Mesenchymal stem cell of adipose (primary cell): ENCODE measurements around the gene ARMH2.

DNA sequence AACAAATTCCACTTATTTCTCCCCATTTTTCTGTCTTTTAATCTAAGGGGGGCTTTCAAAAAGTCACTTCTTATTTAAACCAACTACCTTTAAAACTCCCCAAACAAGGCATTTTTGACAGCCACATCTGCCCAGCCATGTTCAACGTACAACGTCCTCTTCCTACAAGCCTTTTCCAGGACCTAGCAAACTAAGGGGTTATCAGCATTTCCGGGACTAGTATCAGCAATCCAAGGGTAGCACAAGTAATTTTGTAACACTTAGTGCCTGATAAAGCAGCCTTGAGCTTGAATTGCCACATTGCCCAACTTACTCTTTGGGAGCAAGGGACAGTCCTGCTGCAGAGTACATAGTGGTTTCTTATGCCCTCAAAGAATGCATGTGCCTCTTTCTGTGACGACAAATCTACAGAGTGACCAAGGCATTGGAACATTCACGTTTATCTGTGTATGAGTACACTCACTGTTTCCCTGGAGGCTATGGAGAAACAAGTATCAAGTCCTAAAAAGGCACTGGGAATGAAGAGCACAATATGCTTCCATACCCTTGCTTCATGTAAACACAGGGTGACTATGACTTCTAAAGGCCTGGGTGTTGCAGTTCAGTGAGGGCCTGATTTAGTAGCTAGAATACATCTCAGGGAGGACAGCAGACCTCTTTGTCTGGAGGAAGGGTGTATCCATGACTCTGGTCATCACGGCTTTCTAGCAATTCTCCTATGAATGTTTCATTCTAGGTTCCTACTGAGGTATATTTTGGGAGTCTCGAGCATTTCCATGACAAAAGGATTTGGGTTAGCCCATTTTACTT lies 3.2 kb upstream of the ID4 start:
- CAGE, long polyA plus RNA: no peak

DNA sequence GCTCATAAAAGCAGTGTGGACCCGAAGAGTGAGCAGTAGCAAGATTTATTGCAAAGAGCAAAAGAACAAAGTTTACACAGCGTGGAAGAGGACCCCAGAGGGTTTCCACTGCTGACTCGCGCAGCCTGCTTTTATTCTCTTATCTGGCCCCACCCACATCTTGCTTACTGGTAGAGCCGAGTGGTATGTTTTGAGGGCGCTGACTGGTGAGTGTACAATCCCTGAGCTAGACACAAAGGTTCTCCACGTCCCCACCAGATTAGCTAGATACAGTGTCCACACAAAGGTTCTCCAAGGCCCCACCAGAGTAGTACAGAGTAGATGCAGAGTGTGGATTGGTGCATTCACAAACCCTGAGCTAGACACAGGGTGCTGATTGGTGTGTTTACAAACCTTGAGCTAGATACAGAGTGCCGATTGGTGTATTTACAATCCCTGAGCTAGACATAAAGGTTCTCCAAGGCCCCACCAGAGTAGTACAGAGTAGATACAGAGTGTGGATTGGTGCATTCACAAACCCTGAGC lies 16.6 kb downstream of the ID4 start:
- CAGE, long polyA plus RNA: no peak

GRCh38 chr6:20334306-20334825 lies 67.3 kb upstream of the E2F3 start:
- CAGE, long polyA plus RNA: no peak

- CAGE, long polyA plus RNA: no peak
Measured at GRCh38 chr6:20412940-20414190, 11.7 kb downstream of the E2F3 start.

DNA sequence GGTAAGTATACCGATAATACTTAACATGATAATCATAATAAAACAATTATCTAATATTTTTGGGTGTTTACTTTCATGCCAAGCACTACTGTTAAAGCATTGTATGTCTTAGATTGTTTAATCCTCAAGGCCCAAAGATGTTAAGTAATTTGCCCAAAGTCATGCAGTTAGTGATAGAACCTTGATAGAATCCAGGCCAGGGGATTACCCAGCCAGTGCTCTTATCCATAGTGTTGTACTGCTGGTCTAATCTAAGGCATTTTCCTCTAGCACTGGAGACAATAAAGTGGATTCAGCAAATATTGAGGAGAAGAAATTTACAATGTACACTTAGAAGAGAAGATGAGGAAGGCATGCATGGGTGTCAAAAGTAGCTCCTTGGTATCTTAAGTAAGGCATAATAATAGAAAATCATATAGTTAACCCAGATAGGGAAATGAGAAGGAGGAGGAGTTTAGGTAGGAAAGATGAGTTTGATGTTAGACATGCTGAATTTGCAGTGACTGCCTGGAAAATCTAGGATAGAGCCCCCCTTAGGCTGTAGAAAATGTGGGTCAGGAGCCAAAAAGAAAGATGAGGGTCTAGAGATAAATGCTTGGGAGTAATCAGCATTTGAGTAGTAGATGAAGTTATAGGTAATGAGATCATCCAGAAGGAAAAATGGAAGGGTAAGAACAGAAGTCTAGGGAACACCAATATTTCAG lies 473.5 kb downstream of the CDKAL1 start:
- CAGE, long polyA plus RNA: no peak

DNA sequence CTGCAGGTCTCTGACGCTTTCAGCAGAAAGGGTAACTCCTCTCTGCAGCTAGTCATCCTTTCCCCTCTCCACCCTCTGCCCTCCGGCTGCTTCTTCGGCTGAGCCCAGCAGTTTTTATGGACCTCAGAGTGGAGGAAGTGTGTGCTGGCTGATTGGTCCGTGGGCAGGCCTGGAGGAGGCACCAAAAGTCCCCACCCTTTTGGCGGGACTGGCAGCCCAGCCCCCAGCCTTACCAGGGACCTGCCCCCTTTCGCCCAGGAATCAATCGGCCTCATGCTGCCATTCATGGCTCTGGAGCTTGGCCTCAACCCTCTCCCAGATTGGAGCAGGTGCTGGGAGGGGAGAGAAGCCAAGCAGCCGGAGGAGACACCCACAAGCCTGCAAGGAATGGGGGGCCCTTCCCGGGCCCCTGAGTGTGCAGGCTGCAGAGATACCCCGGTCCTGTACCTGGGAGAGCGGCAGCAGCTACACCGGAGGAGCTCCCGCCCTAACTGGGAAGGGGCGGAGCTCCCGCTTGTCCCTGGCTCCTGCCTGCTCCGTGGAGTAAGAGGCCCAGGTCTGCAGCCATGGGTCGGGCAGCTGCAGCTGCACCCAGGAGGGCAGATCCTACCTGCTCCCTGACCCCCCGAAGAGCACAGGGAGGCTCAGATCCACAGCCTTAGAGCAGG lies 170.3 kb upstream of the SOX4 start:
- CAGE, long polyA plus RNA: no peak

GRCh38 chr6:21478952-21479581 lies 114.5 kb upstream of the SOX4 start:
- CAGE, long polyA plus RNA: no peak

DNA sequence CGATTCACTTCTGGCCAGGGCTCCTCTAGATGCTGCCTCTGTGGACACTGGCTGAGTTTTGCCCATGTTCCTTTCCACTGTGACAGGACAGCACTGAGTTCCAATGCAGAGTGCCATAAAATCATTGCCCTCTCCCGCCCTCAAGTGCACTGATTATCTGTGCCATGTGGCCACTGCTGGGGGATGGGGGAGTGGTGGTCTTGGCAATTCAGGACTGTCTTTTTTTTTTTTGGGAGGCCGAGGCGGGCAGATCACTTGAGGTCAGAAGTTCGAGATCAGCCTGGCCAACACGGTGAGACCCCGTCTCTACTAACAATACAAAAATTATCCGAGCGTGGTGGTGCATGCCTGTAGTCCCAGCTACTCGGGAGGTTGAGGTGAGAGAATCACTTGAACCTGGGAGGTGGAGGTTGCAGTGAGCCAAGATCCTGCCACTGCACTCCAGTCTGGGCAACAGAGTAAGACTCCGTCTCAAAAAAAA lies 23.3 kb upstream of the SOX4 start:
- CAGE, long polyA plus RNA: no peak

GRCh38 chr6:21588013-21588840 lies 5.3 kb upstream of the SOX4 start:
- CAGE, long polyA plus RNA: no peak

- CAGE, long polyA plus RNA: no peak
Measured at GRCh38 chr6:21589248-21589699, 4.3 kb upstream of the SOX4 start.

DNA sequence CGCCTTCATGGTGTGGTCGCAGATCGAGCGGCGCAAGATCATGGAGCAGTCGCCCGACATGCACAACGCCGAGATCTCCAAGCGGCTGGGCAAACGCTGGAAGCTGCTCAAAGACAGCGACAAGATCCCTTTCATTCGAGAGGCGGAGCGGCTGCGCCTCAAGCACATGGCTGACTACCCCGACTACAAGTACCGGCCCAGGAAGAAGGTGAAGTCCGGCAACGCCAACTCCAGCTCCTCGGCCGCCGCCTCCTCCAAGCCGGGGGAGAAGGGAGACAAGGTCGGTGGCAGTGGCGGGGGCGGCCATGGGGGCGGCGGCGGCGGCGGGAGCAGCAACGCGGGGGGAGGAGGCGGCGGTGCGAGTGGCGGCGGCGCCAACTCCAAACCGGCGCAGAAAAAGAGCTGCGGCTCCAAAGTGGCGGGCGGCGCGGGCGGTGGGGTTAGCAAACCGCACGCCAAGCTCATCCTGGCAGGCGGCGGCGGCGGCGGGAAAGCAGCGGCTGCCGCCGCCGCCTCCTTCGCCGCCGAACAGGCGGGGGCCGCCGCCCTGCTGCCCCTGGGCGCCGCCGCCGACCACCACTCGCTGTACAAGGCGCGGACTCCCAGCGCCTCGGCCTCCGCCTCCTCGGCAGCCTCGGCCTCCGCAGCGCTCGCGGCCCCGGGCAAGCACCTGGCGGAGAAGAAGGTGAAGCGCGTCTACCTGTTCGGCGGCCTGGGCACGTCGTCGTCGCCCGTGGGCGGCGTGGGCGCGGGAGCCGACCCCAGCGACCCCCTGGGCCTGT lies 1.4 kb downstream of the SOX4 start:
- CAGE, long polyA plus RNA: no peak

DNA sequence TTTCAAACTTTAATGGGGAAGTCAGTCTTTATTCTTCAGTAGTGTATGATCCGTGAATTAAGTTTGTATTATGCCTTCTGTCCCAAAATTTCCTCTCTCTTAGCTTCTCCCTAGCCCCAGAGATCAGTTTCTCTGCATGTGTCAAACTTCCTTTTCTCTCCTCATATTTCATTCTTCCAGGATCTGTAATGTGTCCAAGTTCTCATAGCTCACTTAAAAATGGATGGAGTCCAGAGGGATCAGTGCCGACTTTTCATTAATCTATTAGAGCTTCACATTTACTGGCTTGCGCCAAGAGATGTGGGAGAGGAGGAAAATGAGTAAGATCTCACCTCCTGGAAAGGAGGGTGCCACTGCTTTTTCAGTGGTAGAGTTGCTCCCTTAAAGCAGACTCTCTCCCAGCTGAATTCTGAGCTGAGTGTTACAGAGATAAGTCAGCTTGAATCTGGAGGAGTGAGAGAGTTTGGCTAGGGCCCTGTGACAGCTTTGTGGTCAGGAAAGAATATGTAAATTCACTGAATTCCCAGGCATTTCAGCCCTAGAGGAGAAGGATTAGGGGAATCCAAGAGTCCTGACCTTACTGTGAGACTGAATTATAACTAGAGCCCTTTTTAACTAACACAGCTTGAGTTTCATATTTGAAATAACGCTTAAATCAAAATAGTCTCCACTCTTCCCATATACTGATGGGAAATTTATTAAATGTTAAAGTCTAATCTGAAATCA lies 175.9 kb downstream of the SOX4 start:
- CAGE, long polyA plus RNA: no peak

- CAGE, long polyA plus RNA: no peak
Measured at GRCh38 chr6:21844907-21845527, 251.5 kb downstream of the SOX4 start.

DNA sequence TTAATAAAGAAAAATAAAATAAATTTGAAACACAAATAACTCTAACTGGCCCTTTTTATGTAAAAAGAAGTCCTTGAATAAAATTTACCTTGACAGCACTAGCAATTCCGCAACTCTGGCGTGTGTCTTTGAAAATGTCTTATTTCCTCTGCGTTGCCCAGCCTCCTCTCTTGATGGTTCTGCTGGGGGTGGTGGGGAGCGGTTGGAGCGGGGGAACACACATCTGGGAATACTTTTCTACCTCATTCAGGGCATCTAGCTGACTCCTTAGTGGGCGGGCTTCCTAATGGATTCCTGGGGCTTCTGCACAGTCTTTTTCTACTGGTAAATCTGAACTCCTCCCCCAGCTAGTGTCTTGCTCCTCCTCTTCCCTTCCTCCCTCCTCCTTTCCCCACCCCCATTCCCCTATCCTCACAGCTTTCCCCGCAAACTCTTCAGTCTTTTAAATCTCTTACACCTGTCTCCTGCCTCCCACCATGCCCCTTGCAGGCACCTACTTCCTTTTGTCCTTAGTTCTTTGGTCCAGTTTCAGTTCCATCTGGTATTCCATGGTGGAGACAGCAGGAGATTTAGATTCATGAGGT lies 74.4 kb downstream of the PRL start:
- CAGE, long polyA plus RNA: no peak

DNA sequence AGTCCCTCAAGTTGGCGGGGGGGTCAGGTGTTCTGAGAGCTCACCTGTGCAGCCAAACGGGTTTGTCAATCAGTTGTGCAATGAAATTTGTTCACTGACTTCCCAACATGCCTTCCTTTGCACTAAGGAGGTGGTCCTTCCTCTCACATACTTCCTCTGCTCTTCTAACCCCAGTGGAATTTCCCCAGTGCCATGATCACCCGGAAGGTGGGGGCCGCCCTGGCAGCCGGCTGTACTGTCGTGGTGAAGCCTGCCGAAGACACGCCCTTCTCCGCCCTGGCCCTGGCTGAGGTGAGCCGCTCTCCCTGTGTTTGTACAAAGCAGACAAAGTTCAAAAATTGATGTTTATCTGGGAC lies 9.9 kb downstream of the ALDH5A1 start:
- CAGE, long polyA plus RNA: no peak

- CAGE, long polyA plus RNA: no peak
Measured at GRCh38 chr6:24663129-24663693, 3.5 kb downstream of the TDP2 start.

- CAGE, long polyA plus RNA: no peak
Measured at GRCh38 chr6:24718889-24718965, 227 bp downstream of the C6orf62 start.

- CAGE, long polyA plus RNA: no peak
Measured at GRCh38 chr6:24798670-24799142, at the start of gene ARMH2. Gene ARMH2, minus strand, starts transcription at chr6:24798917.

- CAGE, long polyA plus RNA: no peak
Measured at GRCh38 chr6:24834551-24835077, 35.9 kb upstream of the ARMH2 start.

DNA sequence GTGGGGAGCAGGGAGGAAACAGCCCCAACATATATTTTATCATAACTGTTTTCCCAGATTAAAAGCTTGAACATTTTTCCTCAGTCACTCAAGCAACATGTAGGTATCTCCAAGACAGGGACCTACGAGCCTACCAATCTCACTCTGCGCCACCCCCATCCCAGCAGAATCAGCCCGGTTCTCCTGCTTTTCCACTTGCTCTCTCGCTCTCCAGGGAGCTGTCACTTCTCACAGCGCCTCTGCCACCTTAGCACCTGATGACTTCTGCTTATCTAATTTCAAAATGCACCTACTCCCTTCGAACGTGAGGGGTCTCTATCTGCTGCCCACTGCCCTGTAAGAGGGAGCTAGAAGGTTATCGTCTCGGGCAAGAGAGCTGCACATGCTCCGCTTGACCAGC lies 26.0 kb downstream of the RIPOR2 start:
- CAGE, long polyA plus RNA: no peak